Thoracic aorta endothelial cell (primary cell): ENCODE measurements around a stretch of chr5.

- CAGE, long polyA plus RNA: no peak
Observed at GRCh38 chr5:176628977-176629240, 1.4 kb downstream of the SNCB start.

DNA sequence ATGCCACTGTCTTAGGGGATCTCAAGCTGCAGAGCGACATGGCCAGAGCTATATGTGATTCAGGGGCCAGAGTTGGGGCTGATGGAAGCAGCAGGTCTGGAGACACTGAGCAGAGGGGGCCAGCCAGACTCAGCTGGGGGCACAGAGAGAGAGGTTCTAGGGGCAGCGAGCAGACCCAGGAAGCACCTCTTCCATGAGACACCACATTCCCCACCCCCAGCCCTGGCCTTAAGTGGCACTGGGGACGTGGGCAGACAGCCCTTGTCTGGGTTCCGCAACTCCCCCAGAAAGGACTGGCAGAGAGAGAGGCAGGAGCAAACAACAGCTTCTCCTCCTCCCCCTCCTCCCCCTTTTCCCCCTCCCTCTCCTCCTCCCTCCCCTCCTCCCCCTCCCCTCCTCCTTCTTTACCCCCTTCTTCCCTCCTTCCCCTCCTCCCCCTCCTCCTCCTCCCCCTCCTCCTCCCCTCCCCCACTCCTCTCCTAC is 35.7 kb downstream of the HK3 start:
- CAGE, long polyA plus RNA: no peak

- CAGE, long polyA plus RNA: no peak
Observed at GRCh38 chr5:176921351-176922099, 22.4 kb upstream of the HK3 start.

GRCh38 chr5:177153812-177154369 is 20.3 kb downstream of the NSD1 start:
- CAGE, long polyA plus RNA: no peak

GRCh38 chr5:177409169-177409381 is 289 bp downstream of the F12 start:
- CAGE, long polyA plus RNA: no peak

GRCh38 chr5:177432663-177433076 is 6.2 kb downstream of the GRK6 start:
- CAGE, long polyA plus RNA: no peak

GRCh38 chr5:177454606-177454988 is 8.0 kb downstream of the PRR7 start:
- CAGE, long polyA plus RNA: no peak

- CAGE, long polyA plus RNA: no peak
Observed at GRCh38 chr5:177485130-177485815, 11.8 kb upstream of the DBN1 start.

- CAGE, long polyA plus RNA: no peak
Observed at GRCh38 chr5:177495322-177496005, 1.9 kb downstream of the PDLIM7 start.

- CAGE, long polyA plus RNA: no peak
Observed at GRCh38 chr5:177496006-177497197, 1.0 kb downstream of the PDLIM7 start.

DNA sequence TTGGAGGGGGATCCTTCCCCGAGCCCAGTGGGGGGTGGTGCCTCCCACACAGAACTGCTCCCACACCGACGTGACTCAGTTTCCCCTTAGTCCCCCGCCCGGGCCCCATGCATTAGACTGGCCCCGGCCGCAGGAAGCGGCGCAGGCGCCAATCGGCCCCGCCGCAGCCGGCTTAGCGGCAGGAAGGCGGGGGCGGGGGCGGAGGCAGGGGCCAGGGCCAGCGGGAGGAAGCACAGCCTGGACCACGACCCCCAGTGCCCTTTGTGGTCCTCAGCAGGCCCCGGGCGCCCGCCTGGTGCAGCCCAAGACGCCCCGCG is 248 bp downstream of the PDLIM7 start:
- CAGE, long polyA plus RNA: no peak

- CAGE, long polyA plus RNA: no peak
Observed at GRCh38 chr5:177502087-177502784, 4.8 kb upstream of the PDLIM7 start.

DNA sequence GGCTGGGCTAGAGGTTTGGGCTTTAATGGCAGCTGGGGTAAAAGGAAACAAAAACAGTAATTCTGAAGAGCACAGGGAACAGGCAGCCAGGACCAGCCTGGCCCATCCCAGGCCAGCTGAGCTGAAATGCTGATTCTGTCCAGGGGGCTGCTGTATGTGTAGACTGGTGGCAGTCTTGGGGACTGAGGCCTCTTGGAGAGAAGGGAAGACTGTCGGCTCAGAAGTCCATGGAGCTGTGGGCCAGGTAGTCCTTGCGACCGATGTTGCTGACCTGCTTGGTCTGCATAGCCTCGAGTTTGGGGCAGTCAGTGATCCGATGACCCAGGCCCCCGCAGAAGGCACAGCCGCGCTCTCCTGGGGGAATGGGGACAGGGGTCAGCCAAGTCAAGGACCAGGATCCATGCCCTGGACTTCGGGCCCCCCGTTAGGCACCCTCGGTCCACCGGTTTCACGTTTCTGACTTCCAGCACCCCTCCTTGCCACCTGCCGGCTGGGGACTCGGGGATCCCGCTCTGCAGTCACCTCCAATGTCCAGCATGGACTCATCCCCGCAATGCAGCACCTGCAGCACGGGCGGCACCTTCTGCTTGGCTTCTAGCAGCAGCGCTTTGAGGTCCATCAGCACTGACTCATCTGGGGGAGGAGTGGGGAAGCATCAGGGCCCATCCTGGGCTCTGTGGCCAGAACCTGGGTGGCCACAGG is 2.1 kb upstream of the DOK3 start:
- CAGE, long polyA plus RNA: no peak

DNA sequence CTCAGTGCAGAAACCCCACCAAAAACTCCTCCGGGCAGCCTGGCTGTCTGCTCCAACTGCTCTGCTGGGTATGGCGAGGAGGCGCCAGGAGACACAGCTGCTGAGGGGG is 830 bp downstream of the FAM193B start:
- CAGE, long polyA plus RNA: no peak

- CAGE, long polyA plus RNA: no peak
Observed at GRCh38 chr5:177641498-177642100, 41.7 kb downstream of the B4GALT7 start.

- CAGE, long polyA plus RNA: no peak
Observed at GRCh38 chr5:177782638-177783416, 182.9 kb downstream of the B4GALT7 start.

- CAGE, long polyA plus RNA: no peak
Observed at GRCh38 chr5:177939183-177940129, 56.6 kb downstream of the PROP1 start.

DNA sequence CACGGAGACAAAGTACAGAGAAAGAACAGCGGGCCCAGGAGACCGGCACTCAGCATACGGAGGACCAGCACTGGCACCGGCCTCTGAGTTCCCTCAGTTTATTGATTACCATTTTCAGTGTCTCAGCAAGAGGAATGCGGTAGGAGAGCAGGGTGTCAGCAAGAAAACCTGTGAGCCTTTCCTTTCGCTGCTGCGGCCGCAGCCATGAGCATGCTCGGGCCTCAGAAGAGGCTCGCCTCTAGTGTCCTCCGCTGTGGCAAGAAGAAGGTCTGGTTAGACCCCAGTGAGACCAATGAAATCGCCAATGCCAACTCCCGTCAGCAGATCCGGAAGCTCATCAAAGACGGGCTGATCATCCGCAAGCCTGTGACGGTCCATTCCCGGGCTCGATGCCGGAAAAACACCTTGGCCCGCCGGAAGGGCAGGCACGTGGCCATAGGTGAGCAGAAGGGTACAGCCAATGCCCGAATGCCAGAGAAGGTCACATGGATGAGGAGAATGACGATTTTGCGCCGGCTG is 57.9 kb upstream of the N4BP3 start:
- CAGE, long polyA plus RNA: no peak

DNA sequence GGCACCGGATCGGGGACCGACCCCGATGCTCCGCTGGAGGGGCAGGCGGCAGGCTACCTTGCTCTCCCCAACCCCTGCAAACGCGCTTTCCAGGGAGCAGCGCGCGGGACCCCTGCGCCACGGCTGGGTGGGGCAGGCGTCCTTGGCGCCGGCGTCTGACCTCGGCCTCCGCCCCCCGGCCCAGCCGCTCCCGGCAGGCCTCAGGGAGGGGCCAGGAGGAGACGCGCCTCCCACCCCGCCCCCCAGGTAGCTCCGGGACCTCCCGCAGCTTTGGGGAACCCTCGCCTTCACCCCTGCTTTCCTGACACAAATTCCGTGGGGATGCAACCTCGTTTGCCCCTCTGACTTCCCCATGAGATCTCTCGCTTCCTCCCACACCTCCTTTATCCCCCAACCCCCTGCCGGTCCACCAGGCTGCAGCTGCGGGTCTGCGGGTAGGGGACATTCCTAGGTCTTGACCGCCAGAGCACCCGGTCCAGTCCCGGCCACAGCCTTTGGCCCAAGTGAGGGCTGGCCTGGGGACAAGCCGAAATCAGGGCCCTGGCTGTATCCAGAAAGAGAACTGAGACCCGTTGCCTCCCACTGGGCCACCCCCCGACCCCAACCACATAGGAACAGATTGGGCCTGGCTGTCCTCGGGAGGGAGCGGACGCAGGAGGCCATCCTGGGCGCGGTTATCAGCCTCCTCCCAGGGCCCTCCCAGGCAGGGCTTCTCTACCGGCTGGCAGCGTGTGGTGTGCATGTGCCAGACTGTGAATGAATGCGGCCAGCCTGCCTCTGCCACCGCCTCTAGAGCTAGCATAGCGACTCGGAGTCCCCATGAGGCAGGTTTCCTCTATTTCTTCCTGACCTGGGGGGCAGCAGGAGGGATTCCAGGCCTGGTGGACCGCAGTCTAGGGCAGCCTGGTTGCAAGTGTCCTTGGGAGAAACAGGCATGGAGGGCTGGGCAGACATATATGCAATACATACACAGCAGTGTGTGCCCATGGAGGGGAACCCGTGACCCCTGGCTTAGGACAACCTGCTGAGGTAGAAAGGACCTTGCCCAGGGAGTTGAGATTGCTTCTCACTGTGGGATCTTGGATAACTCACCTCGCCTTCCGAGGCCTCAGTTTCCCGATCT is 998 bp downstream of the N4BP3 start:
- CAGE, long polyA plus RNA: no peak

DNA sequence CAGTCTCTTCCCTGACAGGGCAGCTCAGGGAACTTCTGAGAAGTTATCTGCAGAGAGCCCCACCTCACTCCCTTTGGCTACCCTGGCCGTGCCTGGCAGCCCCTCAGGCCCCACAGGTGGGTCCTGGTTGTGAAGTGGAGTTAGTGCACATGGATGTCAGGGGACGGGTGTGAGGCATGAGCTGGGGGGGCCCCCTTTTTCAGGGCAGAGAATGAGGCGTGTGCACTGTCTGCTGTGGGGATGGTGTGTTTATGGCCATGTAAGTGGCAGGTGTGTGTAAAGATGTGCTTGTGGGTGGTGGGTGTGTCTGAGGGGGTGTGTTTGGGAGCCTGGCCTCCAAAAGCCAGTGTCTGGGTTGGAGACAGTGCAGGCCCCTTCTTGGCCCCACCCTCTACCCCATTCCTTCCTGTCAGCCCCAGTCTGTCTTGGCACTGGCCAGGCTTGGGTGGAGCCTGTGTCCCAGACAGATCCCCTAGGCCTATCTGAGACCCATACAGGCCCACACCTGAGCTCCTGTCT is 7.3 kb upstream of the RMND5B start:
- CAGE, long polyA plus RNA: no peak